Gallbladder (tissue), 1 donor: ENCODE data around the gene SNCG.

DNA sequence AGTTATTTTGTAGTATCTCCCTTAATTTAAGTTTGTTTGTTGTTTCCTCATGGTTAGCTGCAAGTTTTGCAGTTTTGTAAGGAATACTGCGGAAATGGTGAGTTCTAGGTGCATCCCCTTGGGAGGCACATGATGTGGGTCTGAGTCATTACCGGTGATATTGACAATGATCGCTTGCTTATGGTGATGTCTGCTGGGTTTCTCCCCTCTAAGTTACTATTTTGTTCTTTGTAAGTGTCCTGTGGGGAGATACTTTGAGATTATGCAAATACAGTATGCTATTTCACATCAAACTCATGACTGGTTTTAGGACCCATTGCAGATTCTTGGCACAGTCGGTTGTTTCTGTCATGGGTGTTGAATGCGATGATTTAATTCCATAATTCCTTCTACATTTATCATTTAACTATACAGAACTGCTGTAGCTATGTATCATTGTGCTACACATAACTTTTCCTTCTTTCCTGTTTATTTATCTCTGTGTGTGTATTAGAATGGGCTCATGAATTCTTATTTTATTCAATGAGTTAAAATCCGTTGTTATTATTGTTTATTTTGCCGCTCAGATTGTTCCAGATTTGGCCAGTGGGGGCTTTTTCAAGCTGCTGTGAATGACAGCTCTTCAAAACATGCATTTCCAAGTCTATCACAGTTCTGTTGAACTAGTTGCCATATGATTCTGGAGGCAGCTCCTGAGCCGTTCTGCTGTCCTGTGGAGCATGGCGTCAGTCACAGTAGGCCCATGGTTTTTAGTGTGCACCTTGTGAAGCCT lies 18.3 kb downstream of the TSPAN14 start:
- PRO-cap = no peak

- PRO-cap = no peak
These were observed 36.3 kb upstream of the SH2D4B start for GRCh38 chr10:80501315-80501822.

- PRO-cap = unidirectional peak, minus-strand start at chr10:80506303
These were observed 31.4 kb upstream of the SH2D4B start for GRCh38 chr10:80506175-80506900.

DNA sequence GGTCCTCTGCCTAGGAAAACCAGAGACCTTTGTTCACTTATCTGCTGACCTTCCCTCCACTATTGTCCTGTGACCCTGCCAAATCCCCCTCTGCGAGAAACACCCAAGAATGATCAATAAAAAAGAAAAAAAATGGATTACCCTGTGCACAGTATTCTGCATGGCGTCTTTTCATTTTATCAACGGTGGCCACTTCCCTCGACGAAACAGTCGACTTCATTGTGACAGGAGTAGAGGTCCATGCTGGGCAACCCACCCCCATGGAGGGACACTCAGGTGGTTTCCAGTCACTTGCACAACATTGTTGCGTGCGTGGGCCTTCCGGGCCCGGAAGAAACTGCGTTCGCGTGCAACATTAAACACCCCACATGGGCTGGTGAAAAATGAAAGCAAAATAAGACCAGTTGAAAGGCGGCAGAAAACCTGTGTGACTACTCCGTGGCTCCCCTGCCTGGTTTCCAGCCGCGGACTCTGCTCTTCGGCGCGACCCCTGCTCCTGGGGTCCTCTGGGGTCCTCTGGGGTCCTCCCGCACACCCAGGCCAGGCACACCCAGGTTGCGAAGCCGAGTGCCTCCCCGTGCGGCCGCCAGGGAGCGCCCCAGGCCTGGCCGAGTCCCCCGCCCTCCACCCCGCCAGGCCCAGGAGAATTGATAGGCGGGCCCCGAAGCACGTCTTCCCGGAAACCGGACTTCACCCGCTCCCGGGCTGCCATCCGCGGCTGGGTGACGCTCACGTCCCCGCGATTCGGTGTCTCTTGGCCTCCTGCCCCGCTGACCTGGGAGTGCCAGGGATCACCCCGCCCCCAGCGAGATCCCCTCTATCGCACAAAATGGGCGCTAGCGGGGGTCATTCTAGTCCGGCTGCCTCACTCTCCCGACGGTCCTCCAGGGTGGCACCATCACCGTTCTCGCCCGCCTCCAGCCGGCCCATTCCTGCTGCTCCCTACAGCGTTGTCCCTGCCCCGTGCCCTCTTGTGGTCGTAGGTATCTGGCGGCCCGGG lies 2.0 kb upstream of the SH2D4B start:
- PRO-cap = unidirectional peak, plus-strand start at position 403 of the sequence; bidirectional peak, plus-strand start at position 711 of the sequence, minus-strand start at position 565 of the sequence

GRCh38 chr10:80552060-80552731 lies 14.5 kb downstream of the SH2D4B start:
- PRO-cap = no peak

DNA sequence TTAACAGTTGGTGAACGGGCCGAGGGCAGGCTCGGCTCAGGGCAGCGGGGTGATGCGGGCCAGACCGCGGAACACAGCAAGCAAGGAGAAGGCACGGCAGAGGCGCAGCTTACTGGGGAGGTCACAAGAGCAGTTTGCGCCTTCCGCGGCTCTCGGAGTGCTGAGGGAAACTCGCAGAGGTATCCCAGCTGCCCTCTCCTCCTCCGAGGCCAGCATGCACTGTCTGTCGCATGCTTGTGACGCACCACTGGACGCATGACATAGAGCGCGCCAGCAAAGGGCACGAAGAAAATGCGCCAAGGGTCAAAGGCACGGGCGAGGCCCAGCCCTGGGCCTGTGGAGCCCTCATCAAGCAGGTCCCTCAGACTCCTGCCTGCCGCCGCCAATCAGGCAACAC lies 574.4 kb upstream of the GHITM start:
- PRO-cap = no peak

DNA sequence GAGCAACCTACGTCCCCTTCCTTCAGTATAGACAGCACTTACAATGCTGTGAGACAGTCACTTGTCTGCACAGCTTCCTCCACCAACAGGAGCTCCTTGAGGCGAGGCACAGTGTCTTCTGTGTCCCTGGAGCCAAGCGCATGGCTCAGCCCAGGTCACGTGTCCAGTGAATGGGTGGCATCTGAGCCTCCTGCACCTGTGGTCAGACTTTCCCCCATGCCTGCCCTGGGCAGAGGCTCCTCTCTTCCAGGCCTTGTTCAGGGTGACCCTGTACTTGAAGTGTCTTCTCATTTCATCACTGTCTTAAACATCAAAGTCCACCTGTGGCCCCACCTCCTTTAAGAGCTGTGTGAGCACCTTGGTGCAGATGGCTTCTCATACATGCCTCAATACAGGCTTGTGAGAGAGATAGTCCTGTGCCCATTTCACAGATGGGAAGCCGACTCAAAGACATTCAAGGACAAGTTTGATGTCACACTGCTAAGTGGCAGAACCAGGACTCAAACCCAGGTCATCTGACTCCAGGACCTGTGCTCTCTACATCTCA lies 658 bp upstream of the GPR15LG start:
- PRO-cap = no peak

DNA sequence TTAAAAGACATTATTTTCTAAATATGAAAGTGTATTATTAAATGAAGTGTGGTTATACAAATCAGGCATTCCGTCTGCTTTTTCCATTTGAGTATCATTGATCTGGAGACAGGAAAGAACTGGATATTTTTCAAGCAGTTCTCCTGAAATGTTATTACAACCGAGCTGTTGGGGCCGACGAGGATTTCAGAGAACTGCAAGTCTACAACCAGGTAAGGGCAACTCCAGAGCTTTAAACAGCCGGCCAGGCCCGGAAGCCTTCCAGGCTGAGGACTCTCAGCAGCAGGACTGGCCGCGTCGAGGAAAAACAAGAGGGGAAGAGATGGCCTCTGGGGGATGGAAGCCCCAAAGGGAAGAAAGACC lies 1.0 kb upstream of the CCSER2 start:
- PRO-cap = no peak

DNA sequence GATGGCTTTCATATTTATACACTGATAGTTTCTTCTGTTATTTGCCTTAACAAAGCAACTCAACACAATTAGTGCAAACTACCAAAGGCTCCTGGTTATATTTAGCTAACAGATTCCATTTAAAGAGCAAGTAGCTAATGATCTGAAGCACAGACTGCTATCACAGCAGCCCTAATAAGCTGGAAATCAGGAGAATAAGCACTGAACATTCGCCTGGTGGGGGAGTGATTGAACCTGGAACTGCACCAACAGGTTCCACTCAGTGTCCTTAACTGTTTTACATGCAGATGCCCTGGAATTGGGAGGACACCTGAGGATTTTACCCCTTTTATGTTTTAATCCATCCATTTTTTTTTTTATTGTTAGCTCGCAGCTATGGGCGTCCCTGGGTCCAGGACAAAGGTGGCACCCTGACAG lies 509.1 kb downstream of the CCSER2 start:
- PRO-cap = no peak

- PRO-cap = bidirectional peak, plus-strand start at chr10:86400056, minus-strand start at chr10:86400055; bidirectional peak, plus-strand start at chr10:86400514, minus-strand start at chr10:86400563
These were observed 33.5 kb upstream of the GRID1 start for GRCh38 chr10:86399734-86400836.

GRCh38 chr10:86632175-86632717 lies 22.1 kb upstream of the OPN4 start:
- PRO-cap = no peak

- PRO-cap = no peak
These were observed 1.9 kb upstream of the OPN4 start for GRCh38 chr10:86652450-86652940.

DNA sequence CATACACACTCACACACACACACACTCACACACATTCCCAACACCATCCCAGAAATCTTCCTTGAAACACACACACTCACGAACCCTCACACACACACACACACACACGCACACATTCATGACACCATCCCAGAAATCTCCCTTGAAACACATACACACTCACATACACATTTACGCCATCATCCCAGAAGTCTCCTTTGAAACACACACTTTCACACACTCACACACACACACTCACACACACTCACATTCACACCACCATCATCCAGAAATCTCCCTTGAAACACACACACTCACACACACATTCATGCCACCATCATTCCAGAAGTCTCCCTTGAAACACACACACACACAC lies 332 bp upstream of the OPN4 start:
- PRO-cap = no peak

DNA sequence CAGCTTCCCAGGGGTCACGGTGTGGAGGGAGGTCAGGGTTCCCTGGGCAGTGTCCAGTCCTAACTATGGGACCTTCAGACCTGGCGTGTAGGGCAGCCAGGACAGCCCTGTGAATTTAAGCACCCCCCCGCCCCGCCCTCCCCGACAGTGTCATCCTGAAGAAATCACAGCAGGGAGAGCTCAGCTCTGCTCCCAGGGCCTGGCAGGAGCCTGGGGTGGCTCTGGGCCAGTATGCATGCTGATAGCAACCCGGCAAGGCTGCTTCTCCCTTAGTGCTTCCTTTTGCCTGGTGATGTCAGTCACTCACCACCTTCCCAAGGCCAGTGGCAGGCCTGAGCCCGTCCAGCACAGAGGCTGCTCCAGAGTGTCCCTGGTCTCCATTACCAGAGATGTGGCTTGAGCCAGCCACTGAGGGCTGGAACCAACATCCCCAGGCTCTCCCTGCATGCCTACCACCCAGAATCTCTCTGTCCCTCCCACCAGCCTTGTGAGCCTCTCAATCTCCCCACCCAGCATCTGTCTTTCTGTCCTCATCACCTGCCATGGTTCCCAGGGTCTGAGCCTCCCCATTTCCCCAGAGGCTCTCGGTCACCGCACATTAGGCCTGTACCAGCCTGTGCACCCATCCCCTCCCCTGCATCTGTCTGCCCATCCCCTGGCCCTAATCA lies 6.6 kb upstream of the LDB3 start:
- PRO-cap = no peak

DNA sequence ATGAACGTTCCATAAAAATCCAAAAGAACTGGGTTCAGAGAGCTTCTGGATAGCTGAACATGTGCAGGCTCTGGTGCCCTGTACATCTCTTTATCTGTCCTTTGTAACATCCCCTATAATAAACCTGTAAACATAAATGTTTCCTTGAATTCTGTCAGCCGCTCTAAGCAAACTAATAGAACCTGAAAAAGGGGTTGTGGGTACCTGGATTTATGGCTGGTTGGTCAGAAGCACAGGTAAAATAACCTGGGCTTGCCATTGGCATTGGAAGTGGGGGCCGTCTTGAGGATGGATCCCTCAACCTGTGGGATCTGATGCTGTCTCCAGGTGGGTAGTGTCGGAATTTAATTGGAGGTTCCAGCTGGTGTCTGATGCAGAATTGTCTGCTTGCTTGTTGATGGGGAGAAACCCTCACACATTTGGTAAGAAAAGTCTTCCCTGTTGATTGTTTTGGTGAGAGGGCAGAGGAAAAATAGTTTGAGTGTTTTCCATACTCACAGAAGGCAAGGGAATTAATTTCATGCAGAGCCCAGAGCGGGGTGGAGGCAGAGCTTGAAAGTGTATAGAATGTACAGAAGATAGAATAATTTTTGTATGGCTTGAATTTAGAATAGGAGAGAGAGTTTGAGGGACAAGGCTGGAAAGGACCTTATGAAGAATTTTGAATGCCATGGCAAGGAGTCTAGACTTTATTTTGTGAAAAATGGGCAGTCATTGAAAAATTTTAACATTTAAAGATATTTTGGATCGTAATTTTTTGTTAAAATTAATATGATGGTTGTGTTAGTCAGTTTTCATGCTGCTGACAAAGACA lies 85.7 kb downstream of the BMPR1A start:
- PRO-cap = no peak

GRCh38 chr10:86955925-86956332 lies 1.5 kb downstream of the MMRN2 start:
- PRO-cap = no peak

DNA sequence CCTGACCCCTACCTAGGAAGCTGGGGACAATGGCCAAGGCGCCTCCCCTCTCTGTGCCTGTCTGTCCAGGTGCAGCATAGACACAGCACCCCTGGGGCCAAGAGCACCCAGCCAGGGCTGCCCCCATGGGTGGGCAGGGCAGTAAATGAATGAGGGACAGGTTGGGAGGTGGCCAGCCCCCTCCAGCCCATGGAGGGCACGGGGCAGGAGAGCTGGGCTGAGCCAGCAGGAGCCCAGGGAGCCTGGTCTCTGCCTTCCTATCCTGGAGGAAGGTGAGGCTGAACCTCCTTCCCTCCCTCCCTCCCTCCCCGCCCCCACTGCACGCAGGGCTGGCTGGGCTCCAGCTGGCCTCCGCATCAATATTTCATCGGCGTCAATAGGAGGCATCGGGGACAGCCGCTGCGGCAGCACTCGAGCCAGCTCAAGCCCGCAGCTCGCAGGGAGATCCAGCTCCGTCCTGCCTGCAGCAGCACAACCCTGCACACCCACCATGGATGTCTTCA lies at the start of gene SNCG:
Gene SNCG, plus strand, starts transcription at position 392 of the 503 bp plus-strand sequence.
- PRO-cap = unidirectional peak, plus-strand start at position 379 of the sequence

DNA sequence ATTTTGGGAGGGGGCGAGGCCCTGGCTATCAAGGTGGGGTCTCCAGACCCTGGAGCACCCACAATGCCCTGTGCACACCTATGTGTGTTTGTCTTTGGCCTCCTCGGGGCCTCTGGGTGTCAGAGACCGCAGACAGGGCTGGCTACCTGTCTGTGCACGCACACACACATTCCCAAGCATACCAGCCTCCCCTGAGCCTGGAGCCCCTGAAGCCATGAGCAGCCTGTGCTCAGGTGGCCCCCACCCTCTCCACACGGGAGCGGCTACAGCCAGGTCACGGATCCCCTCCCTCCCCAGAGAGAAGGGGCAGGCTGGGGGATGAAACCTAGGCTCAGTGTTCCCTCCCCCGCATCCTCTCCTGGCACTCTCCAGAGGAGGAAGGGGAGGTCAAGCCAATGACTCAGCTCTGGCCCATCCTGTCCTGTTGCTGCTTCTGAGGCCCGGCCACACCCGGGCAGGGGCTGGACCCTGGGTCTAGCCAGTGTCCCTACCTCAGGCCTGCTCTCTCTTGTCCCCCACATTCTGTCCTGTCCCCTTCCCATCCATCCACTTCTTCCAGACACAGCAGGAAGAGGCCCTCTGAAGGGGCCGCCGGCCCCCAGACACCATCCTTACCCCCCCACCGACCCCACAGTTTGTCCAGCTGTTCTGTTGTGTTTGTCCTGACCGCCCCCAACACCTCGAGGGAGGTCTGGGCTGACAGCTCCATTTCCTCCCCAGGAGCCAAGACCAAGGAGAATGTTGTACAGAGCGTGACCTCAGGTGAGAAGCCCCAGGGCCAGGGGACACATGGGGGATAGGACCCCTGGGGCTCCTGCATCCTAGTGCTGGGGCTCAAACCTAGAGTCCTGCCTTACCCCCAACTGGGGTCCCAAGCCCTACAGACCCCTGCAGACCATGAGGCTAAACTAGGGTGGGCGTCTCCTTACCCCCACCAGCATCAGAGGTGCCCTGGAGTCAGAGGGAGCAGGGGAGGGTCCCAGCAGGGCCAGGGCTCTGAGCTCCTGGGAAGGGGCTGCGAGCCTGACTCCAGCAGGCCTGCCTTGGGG lies 838 bp downstream of the SNCG start:
- PRO-cap = no peak

DNA sequence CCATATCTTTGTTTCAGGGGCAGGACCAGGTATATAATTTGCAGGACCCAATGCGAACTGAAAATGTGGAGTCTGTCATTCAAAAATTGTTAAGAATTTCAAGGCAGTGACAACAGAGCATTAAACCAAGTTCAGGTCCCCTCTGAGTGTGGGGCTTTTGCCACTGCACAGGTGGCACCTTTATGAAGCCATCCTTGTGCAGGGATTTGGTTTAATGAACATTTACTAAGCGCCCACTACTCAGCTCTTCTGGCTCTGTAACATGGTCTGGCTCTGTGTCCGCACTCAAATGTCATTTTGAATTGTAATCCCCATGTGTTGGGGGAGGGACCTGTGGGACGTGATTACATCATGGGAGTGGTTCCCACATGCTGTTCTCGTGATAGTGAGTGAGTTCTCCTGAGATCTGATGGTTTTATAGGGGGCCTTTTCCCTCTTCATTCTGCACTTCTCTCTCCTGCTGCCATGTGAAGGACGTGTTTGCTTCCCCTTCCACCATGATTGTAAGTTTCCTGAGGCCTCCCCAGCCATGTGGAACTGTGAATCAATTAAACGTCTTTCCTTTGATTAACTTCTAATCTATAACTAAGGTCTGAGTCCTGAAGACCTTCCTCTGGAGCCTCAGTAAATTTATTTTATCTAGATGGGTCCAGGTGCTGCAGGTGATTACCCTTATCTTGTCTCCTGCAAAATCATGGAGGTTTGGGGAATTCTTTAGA lies 12.7 kb downstream of the ADIRF start:
- PRO-cap = no peak

DNA sequence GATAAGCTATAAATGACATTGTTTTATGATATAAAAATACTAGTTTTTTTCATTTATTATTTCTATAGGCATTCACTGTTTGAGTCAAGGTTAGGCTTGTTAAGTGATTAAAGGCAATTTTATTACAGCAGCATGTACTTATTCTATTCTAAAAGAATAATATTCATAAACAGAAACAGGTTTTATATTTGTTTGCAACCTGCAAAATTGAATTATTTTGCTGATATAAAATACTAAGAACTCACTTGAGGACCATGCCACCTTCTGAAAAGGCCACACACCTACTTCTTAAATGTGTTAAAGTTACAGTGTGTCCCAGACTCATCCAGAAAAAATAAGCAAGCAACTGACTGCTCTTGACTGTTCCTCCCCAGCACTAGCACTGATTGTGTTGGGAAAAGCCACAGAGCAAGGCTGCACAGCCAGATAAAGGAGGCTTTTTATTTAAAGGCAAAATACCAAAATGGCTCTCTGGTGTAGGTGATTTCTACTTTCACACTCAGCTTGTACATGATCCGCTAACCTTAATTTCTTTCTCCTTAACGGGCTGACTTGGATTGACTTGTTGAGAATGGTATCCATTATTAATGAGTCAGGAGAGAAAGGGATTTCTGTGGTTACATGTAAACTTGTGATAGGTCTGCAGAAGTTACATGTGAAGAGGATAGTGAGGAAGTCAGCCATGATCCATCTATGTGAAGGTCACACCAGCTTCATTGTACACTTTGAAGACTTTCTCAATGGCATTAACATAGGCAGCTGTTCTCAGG lies 31.2 kb downstream of the FAM25A start:
- PRO-cap = no peak